Spinal cord (tissue), 3 donors: ENCODE measurements around the genes LDB1, PITX3 and WBP1L.

DNA sequence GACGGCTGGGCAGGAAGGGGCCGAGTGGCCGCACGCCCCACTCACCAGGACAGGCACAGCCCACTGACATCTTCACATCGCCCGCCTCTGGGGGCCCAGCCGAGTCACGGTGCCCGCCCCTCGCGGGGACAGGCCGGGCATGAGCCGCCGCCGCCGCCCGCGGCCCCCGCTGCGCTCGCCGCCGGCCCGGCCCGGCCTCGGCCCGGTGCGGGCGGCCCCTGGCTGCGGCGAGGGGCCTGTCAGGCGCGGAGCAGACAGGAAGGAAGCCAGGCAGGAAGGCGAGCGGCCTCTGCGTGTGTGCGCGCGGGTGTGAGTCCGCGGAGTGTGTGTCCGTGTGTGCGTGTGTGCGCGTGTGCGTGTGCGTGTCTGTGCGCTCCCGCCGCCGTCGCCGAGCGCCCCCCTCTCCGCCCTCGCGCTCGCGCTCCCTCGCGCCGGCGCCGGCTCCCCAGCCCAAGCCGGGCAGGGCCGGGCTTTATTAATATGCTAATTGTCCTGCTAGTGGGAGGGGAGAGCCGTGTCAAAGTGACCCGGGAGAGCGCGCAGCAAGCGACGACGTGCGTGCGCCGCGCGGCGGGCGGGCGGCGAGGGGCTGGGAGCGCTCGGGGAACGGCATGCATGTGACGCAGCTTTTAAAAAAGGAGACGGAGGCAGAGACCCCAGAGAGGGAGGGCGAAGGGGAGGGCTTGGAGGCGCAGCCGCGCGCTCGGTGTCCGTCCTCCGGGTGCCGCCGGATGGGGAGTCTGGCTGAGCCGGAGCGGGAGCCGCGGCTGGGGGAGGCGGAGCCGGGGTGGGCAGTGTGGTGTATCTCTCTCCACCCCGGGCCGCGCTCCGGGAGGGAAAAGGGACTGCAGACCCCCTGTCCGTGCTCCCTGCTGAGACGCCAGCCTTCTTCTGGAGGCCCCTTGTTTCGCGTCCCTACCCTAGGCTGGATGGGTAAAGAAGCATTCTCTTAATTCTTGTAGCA is at the start of gene LDB1:
LDB1 (minus strand) TSS at position 328 of the 964 bp plus-strand sequence.
- PRO-cap = bidirectional peak, plus-strand start at position 568 of the sequence, minus-strand start at position 427 of the sequence
- RAMPAGE, long total RNA = no peak

DNA sequence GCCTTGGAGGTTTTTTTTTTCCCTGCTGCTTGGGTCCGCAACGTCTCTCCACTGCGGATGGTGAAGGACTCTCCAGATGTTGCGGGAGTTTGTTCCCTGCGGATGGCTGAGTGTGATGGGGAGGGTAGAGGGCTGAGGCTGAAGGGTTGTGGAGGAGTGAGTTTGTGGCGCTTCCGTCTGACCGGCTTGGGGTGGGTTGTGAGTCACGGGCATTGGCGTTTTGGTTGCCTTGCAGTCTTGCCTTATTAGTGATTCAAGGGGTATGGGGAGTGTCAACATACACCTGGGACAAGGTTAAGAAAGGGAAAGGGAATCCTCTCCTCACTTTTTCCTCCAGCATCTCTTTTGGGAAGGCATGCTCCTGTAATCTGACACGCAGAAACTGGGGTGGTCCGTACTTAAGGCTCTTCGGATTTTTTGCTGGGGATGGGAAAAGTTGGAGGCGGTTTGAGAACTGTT is 1.1 kb downstream of the PPRC1 start:
- PRO-cap = no peak
- RAMPAGE, long total RNA = no peak

DNA sequence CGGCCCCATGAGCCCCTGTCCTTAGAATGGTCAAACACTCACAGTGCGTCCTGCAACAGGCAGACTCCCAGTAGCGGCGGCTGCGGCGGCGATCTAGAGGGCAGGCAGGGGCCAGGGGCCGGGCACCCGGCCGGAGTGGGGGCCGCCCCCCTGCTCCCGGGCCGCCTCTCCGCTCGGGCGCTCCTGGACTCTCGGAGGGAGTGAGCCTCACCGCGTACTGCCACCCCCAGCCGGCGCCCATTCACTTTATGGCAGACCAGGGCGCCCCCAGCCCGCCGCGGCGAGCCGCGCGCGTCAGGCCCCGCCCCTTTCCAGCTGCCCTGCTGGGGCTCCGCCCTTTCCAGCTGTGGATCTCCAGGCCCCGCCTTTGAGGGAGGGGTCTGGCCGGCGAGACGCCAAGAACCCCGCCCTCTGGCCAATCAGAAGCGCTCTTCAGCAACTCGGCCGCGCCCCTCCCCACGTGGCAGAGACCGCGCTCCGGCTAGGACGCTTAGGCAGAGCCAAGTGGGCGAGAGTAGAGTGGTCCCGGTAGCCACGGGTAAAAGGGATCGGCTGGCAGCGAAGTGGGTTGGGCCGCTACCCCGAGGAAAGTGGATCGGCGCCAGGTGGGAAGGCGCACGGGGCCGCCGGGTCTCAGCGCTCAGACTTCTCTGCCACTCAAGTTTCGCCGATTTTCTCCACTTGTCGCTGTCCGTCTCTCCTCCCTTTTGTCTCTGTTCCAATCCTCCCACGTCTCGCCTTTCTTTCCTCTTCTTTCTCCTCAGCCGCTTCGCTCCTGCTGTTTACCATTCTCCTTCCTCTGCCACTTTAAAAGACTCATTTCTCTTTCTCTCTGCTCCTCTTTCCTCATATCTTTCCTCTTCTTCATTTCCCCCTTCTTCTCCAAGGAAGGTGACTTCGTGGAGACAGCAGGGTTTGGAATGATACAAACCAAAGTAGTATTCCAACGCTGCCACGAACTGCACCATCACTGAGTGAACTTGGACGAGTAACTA is at the start of gene PITX3:
PITX3 (minus strand) TSS at position 222 of the 995 bp plus-strand sequence.
- PRO-cap = no peak
- RAMPAGE, long total RNA = no peak

- PRO-cap = no peak
- RAMPAGE, long total RNA = no peak
Observed at GRCh38 chr10:102291200-102291757, 45.9 kb downstream of the GBF1 start.

GRCh38 chr10:102310432-102311790 is 65.6 kb downstream of the GBF1 start:
- PRO-cap = no peak
- RAMPAGE, long total RNA = no peak

GRCh38 chr10:102397175-102397878 is 1.8 kb downstream of the NFKB2 start:
- PRO-cap = no peak
- RAMPAGE, long total RNA = no peak

DNA sequence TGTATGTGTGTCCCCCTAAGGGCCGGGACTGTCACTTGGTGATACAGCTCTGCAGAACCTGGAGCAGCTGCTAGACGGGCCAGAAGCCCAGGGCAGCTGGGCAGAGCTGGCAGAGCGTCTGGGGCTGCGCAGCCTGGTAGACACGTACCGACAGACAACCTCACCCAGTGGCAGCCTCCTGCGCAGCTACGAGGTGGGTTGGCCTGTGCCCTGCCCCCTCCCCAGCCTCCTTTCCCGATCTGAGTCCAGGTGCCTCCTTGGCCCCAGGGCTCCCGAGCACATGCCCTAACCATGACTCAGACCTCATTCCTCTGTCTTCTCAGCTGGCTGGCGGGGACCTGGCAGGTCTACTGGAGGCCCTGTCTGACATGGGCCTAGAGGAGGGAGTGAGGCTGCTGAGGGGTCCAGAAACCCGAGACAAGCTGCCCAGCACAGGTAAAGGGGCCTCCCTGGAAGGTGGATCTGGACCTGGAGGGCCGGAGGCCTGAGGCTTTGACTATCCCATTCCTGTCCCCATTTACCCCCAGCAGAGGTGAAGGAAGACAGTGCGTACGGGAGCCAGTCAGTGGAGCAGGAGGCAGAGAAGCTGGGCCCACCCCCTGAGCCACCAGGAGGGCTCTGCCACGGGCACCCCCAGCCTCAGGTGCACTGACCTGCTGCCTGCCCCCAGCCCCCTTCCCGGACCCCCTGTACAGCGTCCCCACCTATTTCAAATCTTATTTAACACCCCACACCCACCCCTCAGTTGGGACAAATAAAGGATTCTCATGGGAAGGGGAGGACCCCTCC is 6.4 kb downstream of the NFKB2 start:
- PRO-cap = no peak
- RAMPAGE, long total RNA = no peak

- PRO-cap = no peak
- RAMPAGE, long total RNA = no peak
Observed at GRCh38 chr10:102596454-102596818, 47.8 kb upstream of the TRIM8 start.

GRCh38 chr10:102602545-102603067 is 41.7 kb upstream of the TRIM8 start:
- PRO-cap = no peak
- RAMPAGE, long total RNA = no peak

- PRO-cap = no peak
- RAMPAGE, long total RNA = no peak
Observed at GRCh38 chr10:102621401-102622153, 22.7 kb upstream of the TRIM8 start.

DNA sequence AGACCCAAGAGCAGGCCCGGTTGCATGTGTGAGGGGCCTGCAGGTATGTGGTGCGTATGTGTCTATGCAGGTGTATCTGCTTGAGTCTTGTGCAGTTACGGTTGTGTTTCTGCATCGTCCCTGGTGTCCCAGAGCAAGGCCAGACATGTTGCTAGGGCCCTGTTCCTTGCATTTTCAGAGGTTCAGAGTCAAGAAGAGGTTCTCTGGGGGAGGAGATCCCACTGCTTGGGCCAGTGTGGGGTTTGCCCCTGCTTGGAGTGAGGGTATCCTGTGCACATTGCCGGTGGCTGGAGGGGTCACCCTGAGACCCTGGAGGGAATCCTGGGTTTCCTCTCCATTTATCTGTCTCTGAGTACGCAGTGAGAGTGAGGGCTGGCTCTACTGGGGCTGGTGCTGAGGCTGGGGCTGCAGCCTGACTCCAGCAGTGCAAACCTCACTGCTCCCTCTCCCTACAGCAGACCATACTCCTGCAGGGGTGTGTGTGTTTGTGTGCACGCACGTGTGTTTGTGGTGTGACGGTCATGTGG is 4.1 kb downstream of the TRIM8 start:
- PRO-cap = no peak
- RAMPAGE, long total RNA = no peak

DNA sequence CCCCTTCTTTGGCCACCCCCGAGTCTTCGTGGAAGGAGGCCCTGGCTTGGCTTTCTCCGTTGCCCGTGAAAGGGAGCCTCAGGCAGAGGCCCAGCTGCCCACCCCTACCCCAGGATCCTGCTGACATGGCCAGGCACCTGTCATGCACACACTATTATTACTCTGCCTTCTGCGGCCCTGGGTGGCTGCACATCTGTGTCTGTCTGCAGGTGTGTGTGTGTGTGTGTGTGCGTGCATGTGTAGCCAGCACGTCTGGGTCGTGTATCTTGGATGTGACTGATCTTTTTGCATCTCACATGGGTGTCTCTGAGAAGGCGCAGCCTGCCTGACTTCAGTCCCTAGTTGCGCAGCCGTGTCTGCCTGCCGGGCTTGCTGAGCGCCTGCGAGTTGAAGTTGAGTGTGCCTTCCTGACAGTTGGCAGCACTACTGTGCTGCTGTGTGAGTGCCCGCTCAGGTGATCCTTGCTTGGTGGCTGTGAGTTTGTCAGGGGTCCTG is 4.6 kb downstream of the TRIM8 start:
- PRO-cap = no peak
- RAMPAGE, long total RNA = no peak

DNA sequence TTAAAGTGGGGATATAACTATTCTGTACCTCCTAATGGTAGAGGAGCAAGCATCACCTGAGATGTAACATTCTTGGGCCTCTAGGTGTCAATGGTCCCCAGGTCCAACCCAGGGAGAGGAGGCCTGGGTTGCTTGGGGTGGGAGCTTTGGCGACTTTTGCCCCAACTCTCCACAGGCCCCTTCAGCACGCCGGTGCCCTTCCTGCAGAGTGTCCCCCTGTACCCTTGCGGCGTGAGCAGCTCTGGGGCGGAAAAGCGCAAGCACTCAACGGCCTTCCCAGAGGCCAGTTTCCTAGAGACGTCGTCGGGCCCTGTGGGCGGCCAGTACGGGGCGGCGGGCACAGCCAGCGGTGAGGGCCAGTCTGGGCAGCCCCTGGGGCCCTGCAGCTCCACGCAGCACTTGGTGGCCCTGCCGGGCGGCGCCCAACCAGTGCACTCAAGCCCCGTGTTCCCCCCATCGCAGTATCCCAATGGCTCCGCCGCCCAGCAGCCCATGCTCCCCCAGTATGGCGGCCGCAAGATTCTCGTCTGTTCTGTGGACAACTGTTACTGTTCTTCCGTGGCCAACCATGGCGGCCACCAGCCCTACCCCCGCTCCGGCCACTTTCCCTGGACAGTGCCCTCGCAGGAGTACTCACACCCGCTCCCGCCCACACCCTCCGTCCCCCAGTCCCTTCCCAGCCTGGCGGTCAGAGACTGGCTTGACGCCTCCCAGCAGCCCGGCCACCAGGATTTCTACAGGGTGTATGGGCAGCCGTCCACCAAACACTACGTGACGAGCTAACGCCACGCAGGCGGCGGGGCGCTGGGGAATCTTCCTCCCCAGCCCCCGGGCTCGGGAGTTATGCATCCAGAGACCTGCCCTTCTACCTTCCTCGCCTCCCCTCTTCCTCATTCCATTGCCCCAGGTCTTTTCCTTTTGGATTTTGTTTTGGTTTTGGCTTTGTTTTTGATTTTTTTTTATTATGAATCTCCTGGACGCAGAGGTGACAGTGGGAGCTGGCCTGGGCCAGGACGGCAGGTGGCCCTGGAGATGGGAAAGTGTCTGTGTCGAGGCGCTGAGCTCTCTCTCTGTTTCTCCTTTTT is 12.6 kb downstream of the TRIM8 start:
- PRO-cap = no peak
- RAMPAGE, long total RNA = no peak

DNA sequence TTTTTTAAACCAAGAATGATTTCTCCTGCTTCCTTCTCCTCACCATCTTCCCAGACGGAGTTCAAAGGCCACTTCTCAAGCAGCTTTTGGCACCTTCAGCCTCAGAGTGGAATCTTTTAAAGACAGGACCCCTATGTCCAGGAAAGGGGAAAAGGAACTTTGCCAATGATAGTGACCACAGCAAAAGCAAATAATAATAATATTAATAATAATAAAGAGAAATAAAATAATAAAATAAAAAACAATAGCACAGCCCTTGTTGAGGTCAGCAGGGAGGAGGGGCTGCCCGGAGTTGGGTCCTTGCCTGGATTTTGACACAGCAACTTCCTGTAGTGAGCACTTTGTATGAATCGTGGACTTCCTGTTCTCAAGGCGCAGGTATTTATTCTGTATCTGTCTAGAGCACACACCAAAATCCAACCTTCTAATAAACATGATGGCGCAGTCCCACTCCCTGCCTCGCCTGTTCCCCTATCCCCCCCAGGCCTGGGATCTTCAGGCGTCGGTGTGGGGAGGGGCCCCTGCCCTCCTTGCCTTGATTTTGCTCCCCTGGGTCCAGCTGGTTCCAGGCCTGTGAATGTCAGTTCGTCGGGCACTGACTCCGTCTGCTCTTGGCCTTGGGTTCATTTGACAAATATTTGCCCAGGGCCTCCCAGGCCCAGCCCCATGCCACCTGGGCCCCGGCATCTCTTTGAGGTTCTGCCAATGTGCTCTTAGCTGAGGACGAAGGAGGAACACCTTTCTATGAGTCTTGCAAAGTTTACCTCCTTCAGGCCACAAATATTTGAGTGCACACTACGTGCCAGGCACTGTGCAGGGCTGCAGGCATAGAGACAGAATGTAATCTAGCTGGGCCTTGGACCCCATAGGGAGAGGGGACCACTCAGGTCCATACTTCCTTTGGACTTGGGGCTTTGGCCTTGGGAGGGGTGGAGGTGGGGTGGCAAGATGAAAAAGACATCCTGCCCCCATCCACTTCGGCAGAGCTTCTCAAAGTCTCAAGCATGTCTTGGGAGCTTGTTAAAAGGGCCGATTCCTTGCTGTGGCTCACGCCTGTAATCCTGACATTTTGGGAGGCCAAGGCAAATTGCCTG is 13.9 kb downstream of the TRIM8 start:
- PRO-cap = no peak
- RAMPAGE, long total RNA = no peak

- PRO-cap = no peak
- RAMPAGE, long total RNA = no peak
Observed at GRCh38 chr10:102727344-102727804, 12.9 kb downstream of the SFXN2 start.

DNA sequence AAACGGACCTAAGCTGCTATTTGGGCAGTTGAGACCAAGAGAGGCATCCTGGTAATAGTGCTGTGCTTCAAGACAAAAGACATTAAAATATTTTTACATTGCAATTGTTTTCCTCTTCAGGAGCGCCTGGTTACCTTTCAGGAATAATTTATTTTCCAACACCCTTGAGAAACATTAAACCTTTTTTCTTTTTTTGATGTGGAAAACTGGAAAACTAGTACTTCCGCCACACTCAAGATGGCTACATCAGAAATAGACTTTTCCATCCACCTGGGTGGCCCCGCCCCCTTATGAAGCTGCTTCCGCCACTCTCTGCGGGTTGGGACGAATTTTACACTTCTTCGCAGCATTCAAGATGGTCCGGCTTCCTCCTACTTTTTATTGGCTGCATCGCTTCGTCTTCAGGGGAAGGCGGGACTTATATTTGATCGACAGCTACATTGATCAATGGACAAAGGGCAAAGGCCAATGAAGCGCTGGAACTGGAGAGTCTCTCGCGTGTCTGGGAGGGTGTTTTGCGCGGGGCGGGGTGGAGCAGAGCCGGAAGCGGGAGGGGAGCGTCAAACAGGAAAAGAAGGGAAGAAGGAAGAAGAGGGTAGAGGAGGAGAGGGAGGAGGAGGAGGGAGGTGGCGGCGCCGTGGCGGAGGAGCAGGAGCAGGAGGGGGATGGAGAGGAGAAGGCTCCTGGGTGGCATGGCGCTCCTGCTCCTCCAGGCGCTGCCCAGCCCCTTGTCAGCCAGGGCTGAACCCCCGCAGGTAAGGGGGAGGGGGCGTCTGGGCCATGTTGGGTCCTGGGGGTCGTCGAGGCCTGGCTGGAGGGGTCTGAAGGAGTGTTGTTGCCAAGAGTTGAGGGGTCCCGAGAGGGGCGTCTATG is at the start of gene WBP1L:
WBP1L (plus strand) TSS at position 560 of the 873 bp plus-strand sequence.
- PRO-cap = no peak
- RAMPAGE, long total RNA = start-site peak on the plus strand centred at position 601 of the sequence, 51 bp wide, 359 and 288 reads in 2 replicates

DNA sequence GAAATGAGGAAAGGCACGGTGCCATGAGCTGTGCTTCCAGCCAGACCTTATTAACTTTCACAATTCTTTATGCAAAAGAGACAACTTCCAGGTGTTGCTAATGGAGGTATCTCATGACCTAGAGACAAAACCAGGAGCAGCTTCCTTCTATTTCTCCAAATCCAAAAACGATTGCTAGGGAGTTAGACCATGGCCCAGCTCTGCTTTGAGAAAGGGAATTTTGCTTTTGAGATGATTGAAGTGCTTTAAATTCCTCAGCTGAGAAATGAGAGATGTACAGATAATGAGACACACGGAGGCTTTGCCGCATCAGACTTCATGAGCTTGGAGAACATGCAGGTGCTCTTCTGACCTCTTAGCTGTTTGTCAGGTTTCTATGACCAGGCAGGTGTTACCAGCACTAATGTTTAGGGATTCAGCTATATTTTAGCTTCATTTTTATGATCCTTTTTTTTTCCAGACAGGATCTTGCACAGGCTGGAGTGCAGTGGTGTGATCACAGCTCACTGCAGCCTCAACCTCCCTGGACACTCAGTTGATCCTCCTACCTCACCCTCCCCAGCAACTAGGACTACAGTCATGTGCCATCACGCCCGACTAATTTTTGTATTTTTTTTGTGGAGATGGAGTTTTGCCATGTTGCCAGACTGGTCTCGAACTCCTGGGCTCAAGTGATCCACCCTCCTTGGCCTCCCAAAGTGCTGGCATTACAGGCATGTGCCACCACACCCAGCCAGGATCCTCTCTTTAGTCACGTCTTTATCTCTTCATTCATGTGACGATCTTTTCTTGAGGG is 21.2 kb downstream of the WBP1L start:
- PRO-cap = no peak
- RAMPAGE, long total RNA = no peak

GRCh38 chr10:102770645-102771165 is 27.0 kb downstream of the WBP1L start:
- PRO-cap = no peak
- RAMPAGE, long total RNA = no peak

DNA sequence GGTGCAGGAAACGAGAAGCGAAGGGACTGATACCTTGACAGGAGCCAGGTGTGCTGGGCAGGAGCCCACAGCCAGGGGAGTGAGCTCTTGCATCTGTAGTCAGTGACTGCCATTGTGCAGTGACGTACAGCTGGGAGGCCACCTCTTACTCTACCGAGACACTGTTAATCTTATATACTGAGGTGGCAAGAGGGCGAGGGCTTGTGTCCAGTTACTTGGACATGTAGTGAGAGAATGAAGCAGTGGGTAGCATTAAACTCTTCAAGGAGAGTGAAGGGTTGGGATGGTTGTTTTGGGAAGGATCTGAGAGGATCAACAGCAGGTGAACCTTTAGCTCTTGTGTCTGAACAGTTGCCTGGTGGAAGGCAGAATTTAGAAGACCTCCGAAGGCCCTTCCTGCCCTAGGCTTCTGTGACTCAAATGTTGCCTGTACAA is 34.5 kb downstream of the WBP1L start:
- PRO-cap = no peak
- RAMPAGE, long total RNA = no peak

GRCh38 chr10:102782128-102782549 is 38.4 kb downstream of the WBP1L start:
- PRO-cap = no peak
- RAMPAGE, long total RNA = no peak